HEK293 (cell line): ENCODE measurements around the gene CBLN1.

DNA sequence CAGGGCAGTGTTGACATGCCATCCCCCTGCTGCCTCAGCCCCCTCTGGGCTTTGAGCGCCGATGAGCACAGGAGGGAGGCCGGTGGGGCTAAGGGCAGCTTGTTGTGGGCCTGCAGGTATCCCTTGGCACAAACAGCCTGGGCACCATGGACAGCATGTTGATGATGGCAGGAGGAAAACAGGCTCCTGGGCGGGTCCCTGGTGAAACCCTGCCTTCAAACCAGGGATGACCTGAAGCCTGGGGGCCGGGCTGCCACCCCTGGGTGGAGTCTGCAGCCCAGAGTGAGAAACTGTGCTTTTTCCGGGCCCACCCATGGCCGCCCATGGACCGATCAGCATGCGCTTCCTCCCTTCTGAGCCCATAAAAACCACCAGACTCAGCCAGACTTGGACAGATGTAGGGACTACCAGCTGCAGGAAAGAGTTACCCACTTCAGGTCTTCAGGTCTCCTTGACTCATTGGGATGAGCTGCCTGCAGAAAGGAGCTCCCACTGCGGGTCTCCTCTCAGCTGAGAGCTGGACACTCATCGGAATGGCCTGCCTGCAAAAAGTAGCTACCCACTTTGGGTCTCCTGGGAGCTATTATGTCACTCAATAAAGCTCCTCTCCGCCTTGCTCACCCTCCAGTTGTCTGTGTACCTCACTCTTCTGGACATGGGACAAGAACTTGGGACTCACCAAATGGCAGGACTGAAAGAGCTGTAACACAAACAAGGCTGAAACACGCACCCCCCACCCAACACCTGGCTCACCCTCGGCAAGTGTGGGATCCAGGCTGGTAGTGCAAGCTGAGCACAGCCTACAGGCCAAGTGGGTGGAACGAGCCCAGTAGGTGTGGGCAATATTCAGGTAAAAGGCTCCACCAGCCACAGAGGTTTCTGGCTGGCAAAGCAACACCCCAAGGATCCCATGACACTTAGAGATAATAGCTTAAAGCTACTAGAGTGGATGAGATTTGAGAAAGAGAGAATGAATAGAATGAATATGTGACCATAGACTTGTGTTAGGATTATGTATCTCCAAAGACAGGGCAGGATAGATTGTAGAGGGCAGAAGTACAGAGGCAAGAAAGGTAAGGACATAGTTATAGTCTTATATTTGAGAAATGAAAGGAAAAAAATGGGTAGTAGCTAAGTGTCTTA is 175.9 kb downstream of the PHKB start:
- PRO-cap = no peak
- RRBS, 2 experiments = 72 to 86% methylated on average over 2 of the region's 15 CpGs

DNA sequence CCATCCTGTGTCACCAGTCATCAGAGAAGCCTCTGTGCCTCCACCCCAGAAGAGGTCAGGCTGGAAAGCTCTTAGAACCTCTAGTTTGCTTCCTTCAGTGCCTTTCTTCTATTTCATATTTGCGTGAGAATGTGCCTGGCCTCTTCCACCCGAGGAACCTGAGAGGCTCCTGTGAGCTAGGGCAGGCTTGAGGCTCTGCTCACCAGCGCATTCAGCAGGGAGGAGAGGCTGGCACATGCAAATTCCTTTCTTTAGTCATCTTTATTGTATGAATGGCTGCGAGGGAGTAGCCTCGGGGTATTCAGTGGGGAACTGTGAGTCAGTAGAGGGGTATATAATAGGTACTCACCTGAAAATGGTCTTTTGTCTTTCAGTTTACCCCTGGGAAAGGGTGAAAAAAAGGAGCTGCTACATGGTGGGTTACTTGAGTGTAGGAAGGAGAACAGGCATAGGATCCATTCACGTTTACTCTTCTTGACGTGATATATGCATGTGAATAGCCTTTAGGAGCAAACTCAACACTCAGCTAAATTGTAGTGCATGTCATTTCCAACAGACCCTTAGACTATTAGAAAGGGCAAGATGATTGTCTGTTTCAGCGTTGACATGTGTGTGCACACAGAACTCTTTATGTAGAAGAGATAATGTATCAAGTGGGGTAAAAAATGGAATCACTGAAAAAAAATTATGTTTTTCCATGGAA is 268.2 kb downstream of the ABCC12 start:
- PRO-cap = no peak
- RRBS, 2 experiments = no CpG with 5 or more reads among the region's 8 CpGs

DNA sequence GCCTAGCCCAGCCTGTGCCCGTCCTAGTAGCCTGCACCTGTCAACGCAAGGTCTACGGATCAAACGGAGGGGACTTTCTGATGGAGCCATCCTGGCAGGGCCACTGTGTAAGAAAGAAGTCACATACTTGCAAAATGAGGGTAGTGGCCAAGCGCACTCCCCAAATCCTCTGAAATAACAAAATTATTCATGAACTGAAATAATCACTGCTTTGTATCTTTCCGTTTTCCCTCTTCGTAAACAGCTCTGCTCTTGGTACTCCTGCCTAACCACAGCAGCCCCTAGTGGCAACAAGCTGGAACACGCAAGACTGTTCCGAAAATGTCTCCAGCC is 100.9 kb downstream of the ABCC12 start:
- PRO-cap = no peak
- RRBS, 2 experiments = no CpG with 5 or more reads among the region's 9 CpGs

DNA sequence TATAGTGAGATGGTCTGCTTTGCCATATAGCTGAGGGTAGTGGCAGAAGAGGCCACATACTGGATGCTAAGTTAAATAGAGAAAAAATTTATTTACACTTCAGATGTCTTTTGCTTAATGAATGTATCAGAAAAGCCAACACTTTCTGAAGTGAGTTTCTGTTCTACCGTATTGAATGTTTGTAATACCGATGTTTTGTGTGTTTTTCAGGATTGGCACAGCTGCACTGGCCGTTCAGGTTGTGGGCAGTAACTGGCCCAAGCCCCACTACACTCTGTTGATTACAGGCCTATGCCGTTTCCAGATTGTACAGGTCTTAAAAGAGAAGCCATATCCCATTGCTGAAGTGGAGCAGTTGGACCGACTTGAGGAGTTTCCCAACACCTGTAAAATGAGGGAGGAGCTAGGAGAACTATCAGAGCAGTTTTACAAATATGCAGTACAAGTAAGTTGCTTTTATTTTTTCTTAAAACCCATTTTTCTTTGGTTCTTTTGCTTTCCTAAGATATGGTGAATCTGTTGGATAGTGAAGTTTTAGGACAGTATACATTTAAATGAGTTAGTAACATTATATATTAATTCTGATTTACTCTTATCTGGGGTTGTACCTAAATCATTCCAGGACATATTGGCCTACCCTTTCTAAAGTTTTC is 4.7 kb upstream of the ABCC11 start:
- PRO-cap = no peak
- RRBS, 2 experiments = no CpG with 5 or more reads among the region's 5 CpGs

DNA sequence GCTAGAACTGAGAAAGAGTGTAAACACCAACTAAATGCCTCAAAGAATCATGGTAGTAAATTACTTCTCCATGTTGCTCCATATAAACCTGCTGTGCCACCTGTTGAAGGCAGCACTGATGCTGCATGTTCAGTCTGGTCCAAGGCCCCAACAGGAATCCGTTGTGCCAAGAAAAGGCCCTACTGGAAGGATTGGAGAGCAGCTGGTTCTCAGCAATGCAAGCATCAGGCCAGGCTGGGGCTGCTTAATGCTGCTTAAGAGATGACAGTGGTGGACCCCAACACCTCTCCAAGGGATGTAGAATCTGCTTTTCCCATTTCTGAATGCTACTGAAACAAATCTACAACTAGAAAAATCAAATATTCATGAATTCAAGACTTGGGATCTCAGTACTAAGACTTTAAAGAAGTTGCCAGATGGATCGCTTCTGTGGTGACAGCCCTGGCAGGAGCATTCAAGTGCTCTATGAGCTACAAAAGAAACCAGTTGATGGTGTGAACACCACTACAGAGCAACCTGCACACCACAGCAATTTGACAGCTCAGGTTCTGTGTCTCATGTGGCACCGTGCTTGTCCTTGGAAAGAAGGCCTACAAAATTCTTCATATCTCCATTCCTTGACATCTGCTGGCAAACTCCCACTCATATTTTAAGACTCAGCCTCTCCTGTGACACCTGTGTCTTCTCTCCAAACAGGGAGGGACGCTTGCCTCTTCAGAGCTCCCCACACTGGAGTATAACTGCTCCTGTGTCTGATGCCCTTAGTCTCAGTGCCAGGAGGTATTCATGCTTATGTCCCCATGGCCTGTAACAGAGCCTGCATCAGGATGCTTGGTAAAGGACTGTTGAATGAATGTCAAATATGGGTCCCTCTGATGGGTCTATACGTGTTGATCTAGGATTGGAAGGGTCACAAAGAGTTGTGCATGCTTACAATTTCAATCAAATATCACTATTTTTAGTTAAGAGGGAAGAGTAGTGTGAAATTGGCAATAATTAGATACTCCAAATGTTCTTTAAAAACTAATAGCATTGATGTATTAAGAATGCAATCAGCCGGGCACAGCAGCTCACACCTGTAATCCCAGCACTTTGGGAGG is 42.5 kb downstream of the SIAH1 start:
- PRO-cap = no peak
- RRBS, 2 experiments = no CpG with 5 or more reads among the region's 6 CpGs

DNA sequence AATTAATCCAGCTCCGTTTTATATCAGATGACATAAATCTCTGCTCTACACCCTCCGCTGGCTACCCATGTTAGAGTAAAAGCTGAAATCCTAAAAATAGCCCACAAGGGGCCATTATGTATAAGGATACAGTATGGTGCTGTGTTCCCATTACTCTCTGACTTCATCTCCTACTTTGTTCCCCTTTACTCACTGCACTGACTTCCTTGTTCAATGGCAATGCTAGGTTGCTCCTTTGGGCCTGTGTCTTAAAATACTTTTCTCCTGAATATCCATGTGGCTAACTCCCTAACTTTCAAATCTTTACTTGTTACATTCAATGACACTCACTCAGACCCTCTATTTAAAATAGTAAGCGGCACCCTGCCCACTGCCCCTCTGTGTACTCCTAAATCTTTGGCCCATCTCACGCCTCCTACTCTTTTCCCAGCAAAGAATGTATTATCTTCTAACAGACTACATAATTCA is 11.5 kb downstream of the SIAH1 start:
- PRO-cap = no peak
- RRBS, 2 experiments = no CpG with 5 or more reads among the region's 4 CpGs

GRCh38 chr16:48568802-48569434 is 41.1 kb downstream of the N4BP1 start:
- PRO-cap = no peak
- RRBS, 2 experiments = no CpG with 5 or more reads among the region's 6 CpGs

DNA sequence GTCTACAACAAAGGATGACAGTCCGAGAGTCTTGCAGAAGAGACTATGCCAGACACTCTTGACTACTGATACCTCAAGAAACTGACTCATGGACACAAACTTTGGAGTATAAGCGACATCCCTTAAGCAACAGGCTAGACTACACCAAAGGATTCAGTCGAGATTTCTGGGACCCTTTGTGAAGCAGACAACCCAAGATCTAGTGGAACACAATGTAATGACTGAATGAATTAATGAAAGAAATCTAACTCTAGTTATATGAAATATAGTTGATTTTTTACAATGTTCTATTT is 22.9 kb downstream of the N4BP1 start:
- PRO-cap = no peak
- RRBS, 2 experiments = no CpG with 5 or more reads among the region's 3 CpGs

GRCh38 chr16:48603217-48603570 is 6.8 kb downstream of the N4BP1 start:
- PRO-cap = no peak
- RRBS, 2 experiments = no CpG with 5 or more reads among the region's 3 CpGs

DNA sequence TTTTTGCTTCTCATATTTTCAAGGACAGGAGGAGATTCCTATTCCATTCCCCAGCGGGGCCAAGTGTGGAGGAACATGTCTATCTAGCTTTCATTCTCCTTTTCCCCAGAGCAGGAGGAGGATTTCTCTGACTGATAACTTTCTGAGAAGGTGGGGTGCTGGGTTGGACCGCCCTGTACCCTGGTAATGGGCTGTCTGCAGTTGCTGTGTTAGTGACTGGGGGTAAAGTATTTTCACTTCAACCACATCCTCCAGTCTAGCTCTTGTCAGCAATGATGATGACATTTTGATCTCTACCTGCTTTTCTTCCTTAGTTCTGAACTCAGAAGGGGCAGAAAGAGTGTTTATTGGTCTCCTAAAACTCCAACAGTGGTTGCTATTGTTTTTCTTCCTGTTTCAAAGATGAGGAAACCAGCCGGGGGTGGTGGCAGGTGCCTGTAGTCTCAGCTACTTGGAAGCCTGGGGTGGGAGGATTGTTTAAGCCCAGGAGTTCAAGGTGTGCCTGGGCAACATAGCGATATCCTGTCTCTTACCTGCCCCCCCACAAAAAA is 3.1 kb upstream of the N4BP1 start:
- PRO-cap = no peak
- RRBS, 2 experiments = no CpG with 5 or more reads among the region's 4 CpGs

DNA sequence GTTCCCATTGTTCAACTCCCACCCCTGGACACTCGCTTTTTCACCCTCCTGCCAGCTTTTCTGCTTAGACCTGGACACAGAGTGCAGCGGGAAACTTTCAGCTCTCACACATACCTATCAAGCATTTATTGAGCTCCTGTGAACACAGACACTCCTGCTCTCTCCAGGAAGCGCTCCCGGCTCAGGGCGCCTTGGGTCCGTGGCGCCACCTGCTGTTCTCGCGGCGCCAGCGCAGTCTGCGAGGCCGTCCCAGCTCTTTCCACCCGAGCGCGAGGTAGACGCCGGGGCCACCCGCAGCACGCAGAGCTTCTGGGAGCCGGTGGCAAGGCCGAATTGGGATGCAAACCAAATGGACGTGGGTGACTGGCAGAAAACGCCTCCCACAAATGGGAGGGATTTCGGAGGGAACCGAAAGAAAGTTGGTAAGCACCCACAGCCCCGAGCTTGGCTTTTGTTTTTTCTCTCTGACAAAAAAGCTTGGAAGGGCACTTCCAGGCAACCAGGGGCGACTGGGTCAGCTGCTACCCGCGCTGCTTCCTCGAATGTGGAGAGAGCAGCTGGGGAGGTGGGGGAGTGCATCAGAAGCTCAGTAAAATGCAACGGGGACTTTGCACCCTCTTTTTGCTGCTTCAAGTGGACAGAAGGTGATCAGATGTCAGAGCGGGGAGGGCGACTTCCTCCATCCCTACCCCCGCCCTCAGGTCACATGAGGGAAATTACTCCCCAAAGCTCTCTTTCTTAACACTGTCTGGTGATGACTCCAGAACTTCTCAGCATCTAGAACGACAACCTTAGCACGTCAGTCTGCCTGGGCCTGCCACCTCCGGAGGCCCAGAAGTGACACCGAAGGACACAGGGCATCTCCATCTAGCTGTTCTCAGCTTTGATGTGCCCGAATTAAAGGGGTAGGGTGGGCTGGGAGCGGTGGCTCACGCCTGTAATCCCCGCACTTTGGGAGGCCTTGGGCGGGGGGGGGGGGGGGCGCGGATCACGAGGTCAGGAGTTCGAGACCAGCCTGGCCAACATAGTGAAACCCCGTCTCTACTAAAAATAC is 13.5 kb upstream of the N4BP1 start:
- PRO-cap = bidirectional peak, plus-strand start at position 275 of the sequence, minus-strand start at position 183 of the sequence
- RRBS, 2 experiments = 0 to 3% methylated on average over 5 to 11 of the region's 49 CpGs

GRCh38 chr16:49132701-49133032 is 149.0 kb downstream of the CBLN1 start:
- PRO-cap = no peak
- RRBS, 2 experiments = no CpG with 5 or more reads among the region's 2 CpGs

- PRO-cap = bidirectional peak, plus-strand start at chr16:49282037, minus-strand start at chr16:49281776; unidirectional peak, plus-strand start at chr16:49282482
- RRBS, 2 experiments = 1 to 11% methylated on average over 55 to 62 of the region's 152 CpGs
Observed at GRCh38 chr16:49281725-49282765, at the start of gene CBLN1. TSS of gene CBLN1 (minus strand) at chr16:49281838.

- PRO-cap = no peak
- RRBS, 2 experiments = 48 to 50% methylated on average over 6 to 8 of the region's 21 CpGs
Observed at GRCh38 chr16:49491520-49492205, 118.1 kb downstream of the C16orf78 start.

DNA sequence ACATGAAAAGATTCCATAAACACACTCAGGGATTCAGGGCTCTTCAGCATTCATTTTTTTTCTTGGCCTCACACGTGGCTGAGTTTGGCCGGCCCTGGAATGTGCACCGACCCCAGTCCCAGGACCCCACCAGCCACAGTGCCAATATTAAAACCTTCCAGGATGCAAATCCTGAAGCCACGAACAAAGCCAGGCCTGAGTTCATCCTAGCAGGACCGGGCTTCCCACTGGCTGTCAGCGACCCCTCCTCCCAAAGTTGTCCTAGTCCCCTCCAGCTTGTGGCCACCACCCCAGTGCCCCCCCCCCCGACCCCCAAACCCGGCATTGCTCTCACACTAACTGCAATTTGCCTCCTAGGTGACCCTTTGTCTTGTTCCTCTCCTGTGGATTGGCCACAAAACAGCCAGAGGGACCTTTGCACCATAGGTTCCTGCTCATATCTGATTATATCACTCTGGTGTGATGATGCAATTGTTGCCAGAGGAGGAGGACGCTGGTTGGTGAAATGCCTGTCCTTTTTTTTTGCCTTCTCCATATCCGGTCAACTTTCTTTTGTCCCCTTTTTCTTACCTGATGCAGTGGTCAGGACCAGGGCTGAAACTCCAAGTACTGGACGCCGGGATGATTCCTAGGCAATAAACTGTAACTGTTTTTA is 27.9 kb upstream of the ZNF423 start:
- PRO-cap = no peak
- RRBS, 2 experiments = 51 to 93% methylated on average over 2 to 6 of the region's 12 CpGs

DNA sequence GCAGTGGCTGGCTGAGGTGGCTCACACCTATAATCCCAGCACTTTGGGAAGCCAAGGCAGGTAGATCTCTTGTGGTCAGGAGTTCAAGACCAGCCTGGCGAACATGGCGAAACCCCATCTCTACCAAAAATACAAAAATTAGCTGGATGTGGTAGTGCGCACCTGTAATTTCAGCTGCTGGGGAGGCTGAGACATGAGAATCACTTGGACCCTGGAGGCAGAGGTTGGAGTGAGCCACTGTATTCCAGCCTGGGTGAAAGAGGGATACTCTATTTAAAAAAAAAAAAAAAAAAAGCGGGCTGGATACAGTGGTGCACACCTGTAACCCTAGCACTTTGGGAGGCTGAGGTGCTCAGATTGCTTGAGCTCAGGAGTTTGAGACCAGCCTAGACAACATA is 48.4 kb downstream of the TENT4B start:
- PRO-cap = no peak
- RRBS, 2 experiments = no CpG with 5 or more reads among the region's 4 CpGs

GRCh38 chr16:50275511-50275931 is 9.2 kb downstream of the ADCY7 start:
- PRO-cap = no peak
- RRBS, 2 experiments = no CpG with 5 or more reads among the region's 4 CpGs

DNA sequence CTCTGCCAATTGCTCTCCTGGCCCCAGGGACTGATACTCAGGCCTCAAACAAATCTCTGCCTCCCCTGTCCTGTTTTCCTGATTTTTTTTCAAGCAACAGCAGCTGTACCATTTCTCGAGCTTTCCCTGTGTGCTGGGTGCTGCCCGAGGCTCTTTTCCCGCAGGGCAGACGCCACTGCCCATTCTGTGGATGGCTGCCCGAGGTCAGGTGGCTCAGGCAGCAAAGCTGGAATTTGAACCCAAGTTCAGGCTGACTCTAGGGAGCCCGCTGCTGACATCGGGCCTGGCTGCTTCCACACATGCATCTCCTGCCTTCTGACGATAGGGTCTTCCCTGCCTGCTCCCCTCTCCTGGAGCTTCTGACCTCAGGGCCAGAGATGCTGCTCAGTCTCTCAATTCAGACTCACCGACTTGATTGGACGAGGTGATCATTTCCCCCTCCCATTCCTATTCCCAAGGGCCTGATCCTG is 87.2 kb upstream of the NKD1 start:
- PRO-cap = no peak
- RRBS, 2 experiments = no CpG with 5 or more reads among the region's 10 CpGs

- PRO-cap = no peak
- RRBS, 2 experiments = no CpG with 5 or more reads among the region's 11 CpGs
Observed at GRCh38 chr16:50688137-50688608, 5.2 kb upstream of the NOD2 start.

DNA sequence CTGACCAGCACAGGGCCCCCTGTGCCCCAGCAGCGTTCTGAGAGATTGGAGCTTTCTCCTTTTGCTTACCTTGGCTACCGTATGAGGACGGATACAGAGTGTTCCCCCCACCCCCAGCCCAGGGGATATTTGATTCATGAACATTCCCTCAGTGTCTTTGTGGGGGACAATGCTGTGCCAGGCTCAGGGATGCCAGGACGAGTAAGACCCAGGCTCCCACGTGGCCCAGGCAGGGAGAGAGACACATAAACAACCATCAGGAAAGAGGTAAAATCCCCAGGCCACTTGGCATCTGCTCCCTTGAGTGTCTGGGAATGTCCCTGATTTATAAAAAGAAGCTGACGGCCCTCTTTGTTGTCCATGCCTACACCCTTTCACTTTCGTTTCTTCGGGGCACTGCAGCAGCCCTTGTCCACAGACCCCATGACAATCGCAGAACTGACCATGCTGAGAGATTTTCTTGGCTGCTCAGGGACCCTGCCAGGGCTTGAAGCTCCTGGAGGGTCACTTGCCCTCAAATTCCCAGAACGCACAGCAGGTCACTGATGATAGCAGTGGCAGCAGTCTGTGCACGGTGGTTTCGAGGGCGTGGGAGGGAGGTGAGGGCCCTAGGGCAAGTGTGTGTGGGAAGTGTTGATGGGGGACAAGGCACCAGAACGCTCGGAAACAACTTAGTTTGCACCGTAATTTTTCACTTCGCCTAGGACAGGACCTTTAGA is 4.5 kb downstream of the NOD2 start:
- PRO-cap = no peak
- RRBS, 2 experiments = no CpG with 5 or more reads among the region's 17 CpGs